LHCN-M2 (cell line): ENCODE measurements around the genes FAM171A1, C1QL3, TRDMT1 and TMEM236.

DNA sequence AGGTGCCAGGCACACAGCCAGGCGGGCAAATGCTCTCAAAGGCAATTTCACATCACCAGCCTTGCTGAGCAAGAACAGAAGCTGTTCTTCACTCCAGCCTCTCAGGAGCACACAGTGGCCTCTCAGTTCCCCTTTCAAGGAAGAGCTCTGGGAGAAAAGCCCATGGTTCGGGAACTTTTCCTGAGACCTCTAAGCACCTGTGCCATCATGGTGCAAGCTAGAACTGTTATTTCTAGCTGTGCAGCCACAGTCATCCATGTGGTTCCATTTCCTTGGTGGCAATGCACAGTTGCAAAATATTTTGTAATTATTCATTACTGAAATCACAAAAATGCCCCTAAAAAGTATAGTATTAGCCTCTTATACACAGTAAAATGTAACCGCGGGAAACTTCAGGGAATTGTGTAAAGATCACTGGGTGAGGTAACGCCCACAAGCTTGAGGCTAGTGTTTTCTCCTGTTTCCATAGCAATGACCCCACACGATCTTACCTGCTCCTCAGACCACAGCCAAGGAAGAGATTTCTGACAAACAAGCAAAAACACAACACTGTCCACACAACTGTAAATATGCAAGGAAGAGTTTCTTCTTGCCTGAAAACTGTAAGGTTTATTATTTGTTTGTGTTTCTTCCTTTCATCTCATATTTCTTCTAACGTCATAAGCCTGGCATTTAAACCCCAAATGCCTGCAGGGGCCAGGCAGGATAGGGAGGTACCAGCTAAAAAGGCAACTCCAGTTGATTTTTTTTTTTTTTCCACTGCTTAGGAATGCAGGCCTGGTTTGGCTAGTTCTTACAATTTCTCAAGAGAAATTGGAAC lies 121.1 kb downstream of the FAM107B start:
- RAMPAGE, long total RNA = no peak

DNA sequence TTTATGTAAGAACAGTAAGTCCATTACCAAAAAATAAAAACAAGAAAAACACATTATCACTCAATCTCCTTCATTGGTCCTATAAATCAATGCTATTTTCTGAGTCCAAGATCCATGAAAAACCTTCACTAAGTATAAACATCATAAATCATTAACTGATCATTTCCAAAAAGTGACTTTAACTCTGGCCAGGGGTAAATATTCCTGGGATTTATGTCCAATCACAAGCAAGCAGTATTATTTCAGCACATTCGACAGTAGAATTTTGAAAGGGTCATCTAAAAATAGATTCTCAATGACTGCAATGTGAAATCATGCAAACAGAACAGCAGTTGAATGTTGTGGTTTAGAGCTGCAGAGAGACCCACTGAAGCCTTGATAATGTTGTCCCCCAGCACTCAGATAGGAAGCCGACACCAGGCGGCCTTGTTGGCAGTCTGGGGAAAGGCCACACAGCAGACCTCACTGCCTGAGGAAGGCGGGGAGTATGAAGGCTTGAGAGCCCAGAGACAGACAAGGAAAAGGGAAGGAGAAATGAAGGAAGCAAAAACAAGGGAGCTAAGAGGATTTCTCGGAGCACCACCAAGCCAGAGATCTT lies 38.1 kb downstream of the FAM107B start:
- RAMPAGE, long total RNA = no peak

DNA sequence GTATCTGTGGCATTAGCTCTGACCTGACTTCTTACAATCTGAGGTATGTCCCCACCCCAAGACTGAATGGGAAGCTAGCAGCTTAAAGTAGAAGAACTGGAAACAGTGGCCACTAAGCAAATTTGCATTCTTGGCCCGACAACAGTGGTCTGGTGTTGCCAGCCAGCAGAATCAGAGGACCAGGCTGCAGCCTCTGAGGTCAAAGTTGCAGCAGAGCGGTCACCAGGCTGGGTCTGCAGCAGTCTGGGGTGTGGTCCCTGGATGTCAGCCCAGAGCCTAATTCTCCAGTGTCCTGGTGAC lies 26.3 kb downstream of the FAM107B start:
- RAMPAGE, long total RNA = no peak

GRCh38 chr10:15083843-15084466 lies 4.6 kb downstream of the ACBD7 start:
- RAMPAGE, long total RNA = no peak

GRCh38 chr10:15141032-15141554 lies 27.4 kb downstream of the NMT2 start:
- RAMPAGE, long total RNA = no peak

DNA sequence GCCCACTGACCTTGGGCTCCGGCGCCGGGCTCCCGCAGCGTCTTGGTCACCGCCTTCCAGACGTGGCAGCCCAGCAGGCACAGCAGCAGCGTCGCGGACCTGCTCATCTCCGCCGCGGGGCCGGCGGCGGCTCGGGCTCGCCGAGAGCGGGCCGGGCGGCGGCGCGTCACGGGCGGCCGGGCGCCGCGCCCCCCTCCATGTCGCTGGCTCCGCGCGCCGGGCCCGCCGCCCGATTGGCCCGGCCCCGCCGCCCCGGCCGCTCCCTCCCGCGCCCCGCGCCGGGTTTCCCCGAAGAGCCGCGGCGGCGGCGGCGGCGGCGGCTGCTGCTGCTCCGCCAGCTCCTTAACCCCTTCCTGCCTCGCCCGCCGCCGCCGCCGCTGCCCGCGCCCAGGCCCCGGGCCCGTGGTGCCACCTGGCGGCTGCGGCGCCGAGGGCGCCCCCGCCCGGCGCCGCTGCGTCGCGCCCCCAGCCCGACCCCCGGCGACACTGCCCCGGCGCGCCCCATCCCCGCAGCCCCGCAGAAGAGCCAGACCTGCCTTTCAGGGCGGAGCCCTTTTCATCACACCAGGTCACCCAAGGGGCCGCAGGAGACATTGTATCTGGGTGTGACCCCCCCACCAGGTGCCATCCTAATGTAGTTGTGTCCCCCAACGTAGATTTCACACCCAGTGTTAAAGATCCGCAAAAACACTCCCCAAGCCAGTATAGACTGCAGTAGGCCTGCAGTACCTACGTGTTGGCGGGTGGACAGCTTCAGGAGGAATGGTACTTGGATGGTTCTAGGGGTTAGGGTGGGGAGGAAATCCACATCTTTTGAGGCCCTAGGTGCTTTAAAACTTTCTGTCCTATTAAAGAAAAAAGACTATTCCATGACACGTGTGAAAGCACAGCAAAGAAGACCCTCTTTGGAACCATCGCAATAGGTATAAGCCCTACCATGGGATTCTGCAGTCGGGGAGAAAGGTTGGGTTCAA lies at the start of gene FAM171A1:
FAM171A1 (minus strand) TSS at position 344 of the 974 bp plus-strand sequence.
- RAMPAGE, long total RNA = no peak

DNA sequence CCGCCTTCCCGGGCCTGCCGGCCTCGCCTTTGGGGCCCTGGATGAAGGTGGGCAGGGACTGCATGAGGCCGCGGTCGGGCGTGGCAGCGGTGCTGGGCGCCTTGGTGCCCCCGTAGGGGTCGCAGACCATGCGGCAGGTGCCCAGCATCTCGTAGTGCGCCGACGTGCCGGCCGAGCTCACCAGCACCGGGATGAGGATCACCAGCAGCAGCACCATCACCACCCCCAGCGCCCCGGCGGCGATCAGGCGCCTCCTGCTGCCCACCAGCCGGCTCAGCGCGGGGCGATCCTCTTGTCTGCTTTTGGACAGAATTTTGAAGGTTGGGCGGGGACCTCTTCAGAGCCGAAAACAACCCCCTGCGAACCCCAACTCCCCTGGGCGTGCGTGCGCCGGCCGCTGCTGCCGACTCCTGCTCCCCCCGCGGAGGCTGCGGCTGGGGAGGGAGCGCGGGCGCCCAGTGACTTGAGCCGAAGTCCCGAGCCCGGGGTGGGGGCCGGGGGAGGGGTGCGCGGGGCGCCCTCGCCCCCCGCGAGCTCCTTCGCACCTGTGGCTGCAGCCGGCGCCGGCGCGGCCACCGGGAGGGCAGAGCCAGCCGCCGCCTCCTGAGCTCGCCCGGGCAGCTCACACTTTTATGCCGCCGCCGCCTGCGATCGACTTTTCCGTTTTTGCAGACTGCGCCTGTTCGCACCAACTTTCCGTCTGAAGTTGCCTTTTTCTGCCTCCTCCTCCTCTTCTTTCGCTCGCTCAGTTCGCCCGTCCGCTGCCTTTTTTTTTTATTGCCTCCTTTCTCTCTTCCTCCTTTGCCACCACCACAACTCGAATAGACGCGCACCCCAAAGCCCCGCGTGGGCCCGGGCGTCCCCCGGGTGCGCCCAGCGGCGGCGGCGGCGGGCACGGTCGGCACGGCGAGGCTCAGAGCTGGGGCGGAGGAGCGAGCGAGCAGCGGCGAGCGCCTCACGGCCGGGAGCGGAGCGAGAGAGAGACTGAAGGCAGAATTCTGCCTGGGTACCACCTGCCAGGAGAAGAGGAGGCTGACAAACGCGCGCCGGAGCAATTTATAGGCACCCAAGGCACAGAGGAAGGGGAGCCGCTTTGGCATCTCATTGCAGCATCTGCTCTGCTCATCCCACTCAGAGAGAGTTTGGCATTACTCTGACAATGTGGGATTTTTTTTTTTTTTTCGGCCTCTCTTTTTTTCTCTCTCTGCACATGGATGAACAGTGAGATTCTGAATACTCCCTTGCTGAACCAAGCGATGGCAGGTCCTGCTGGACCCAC lies at the start of gene C1QL3:
C1QL3 (minus strand) TSS at position 1,031 of the 1,279 bp plus-strand sequence.
- RAMPAGE, long total RNA = no peak

DNA sequence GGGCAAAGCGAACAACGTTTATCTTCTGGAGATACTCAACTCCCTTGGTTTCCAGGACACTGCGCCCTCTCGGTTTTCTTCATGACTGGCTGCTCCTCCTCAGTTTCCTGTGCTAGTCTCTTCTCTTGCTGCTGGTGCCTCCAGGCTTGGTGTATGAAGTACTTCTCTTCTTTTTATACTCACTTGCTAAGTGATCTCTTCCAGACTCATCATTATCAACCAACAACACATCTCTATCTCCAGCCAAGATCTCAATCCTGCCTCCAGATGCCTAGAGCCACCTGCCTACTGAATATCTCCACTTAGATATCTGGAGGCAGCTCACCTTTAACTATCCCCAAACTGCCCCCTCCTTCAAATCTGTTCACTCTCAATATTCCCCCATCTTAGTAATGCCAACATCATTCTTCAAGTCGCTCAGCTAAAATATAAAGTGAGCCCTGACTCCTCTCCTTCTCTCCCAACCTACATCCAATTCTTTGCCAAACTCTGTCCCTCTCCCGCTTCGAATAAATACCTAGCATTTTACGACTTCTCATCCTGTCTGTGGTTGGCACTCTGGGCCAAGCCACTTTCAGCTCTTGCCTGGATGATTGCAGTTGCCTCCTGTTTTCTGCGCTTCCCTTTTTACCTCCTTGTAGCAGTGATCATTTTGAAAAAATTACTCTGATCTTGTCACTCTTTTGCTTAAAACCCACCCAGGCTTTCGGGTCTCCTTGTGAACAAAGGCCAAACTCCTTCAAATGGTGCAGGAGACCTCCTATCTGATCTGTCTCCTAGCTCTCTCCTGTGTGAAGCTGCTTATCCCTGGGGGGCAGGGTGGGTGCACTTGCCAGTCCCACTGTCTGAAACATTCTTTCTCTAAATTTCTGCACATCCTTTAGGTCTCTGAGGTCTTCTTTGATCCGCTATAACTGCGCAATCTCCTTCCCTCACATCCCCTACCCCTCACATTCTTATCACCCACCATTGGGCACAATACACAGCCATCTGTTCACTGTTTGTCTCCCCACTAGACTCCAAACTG lies 114.6 kb upstream of the C1QL3 start:
- RAMPAGE, long total RNA = no peak

GRCh38 chr10:16787271-16788042 lies 29.8 kb downstream of the RSU1 start:
- RAMPAGE, long total RNA = no peak

GRCh38 chr10:16891796-16892403 lies 74.7 kb upstream of the RSU1 start:
- RAMPAGE, long total RNA = no peak

DNA sequence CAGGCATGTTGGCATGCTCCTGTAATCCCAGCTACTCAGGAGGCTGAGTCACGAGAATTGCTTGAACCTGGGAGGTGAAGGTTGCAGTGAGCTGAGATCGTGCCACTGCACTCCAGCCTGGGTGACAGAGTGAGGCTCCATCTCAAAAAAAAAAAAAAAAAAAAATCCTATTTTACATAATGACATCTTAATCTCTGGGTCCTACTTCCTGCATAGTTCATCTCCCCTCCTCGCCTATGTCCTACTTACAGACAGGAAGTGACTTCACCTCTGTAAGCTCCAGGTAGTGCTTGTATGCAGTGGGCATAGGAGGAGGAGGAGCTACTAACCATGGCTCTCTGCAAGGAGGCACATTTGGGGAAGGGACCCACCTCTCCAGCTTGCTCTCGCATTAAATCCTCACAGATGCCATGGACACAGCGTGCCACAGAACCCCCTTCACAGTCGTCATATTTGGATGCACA lies 14.5 kb downstream of the CUBN start:
- RAMPAGE, long total RNA = no peak

DNA sequence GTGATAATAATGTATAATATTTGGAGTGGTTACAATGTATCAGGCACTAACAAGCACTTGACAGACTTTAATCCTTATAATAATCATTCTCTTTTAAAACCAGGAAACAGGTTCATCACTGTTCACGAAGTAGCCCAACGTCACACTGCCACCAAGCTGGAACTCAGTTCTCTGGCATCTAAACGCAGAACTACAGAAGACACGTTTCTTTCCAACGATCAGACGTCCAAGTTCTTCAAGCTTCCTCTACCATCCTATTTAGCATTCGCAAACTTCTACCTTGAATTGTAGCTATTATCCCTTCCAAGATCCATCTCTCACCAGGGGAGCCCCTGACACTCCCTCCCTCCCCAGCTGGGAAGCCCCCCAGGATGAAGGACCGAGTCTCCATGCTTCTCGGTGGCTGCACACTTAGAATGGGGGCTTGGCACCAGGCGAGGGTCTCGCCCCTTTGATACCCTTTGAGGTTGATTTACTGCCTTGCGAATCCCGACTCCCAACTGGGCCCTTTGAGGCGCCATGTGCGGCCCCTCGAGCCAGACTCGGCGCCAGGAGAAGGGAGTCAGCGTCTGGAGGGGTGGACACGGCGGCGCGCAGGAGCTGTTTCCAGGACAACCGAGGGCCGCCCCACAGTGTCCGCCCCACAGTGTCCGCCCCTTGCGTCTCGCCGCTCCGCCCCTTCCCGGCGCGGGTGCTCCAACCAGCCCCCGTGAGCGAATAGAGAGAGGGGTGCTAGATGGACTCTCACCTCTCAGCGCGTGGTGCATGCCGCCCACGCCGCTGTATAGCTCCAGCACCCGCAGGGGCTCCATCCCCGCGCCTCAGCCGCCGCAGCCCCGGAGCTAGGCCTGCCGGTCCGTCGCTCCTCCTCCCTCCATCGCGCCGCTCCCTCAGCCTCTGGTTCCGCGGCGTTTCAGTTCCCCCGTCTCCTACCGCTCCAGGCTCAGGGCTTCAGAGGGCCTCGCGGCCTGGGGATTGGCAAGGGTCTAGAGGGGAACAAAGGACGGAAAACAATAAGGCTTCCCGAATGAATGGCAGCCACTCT lies at the start of gene TRDMT1:
TRDMT1 (minus strand) TSS at position 850 of the 1,045 bp plus-strand sequence.
- RAMPAGE, long total RNA = no peak

- RAMPAGE, long total RNA = no peak
These were observed 10.9 kb downstream of the VIM start for GRCh38 chr10:17238794-17239414.

DNA sequence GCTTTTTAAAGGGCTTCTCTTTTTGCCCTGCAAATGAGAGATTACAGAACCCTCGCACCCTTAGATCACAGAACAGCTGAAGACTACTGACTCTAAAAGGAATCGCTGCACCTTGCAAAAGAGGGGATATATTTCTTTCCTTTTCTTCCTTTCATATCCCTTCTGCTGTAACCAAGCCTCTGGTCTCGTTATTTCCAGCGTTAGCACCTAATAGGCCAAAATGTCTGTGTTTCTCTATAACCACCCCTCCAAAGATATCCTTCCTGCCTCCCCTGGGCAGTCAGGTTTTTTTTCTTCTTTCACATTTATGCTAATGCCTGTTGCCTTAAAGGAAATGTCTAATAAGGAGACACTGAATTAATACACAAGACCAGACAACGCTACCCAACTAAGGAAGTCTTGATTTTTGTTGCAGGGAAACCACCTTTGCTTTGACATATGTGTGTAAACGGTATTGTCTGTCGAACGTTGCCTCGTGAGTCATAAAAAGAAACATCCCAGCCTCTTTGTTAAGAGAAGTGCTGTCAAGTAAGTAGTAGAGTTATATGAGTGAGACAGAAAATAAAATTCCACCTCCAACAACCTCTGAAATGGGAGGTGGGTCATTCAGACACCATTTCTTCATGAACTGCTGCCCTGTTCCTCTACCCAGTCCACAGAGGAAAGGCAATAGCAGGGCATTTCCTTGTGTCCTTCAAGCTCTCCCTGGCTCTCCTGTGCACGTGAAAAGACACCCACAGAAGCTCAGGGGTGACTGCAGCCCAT lies 10.4 kb downstream of the ST8SIA6 start:
- RAMPAGE, long total RNA = no peak

GRCh38 chr10:17586845-17587259 lies 30.3 kb downstream of the HACD1 start:
- RAMPAGE, long total RNA = no peak

- RAMPAGE, long total RNA = no peak
These were observed 21.8 kb downstream of the STAM start for GRCh38 chr10:17665656-17666221.

- RAMPAGE, long total RNA = no peak
These were observed 29.6 kb downstream of the STAM start for GRCh38 chr10:17673284-17674125.

- RAMPAGE, long total RNA = no peak
These were observed at the start of gene TMEM236 for GRCh38 chr10:17751926-17752620. TMEM236 (plus strand) TSS chr10:17752201.

- RAMPAGE, long total RNA = no peak
These were observed 14.6 kb downstream of the TMEM236 start for GRCh38 chr10:17766596-17767039.

- RAMPAGE, long total RNA = no peak
These were observed 24.3 kb upstream of the MRC1 start for GRCh38 chr10:17784711-17785422.